Monocyte (primary cell): ENCODE measurements around a stretch of chr11.

- PRO-cap, 2 experiments = no peak in any of the 2 experiments
These were observed 27.8 kb downstream of the LDLRAD3 start for GRCh38 chr11:35971172-35972481.

DNA sequence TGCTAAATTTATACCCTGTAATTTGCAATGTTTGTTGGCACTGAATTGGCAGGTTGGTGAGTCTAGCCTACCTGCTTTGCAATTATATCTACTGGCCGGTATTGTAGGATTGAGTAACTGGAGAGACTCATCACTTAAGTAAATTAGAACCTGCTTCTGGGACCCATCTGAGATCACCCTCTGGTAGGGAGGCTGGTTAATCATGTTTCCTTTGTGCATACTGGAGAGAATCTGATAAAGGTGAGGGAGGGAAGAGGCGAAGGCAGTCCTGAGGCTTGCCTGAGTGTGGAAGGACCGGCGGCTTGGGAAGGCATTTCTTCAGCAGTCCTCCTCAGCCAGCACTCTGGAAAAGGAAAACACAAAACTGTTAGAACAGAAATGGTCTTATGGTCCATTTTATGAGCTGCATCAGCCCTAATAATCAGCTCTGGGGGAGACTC, 63.4 kb downstream of the LDLRAD3 start:
- PRO-cap, 2 experiments = no peak in any of the 2 experiments

GRCh38 chr11:36091637-36091822, 147.7 kb downstream of the LDLRAD3 start:
- PRO-cap, 2 experiments = no peak in any of the 2 experiments

GRCh38 chr11:36148625-36149219, 140.5 kb downstream of the COMMD9 start:
- PRO-cap, 2 experiments = no peak in any of the 2 experiments

- PRO-cap, 2 experiments = no peak in any of the 2 experiments
These were observed 76.4 kb downstream of the PRR5L start for GRCh38 chr11:36372544-36372843.

DNA sequence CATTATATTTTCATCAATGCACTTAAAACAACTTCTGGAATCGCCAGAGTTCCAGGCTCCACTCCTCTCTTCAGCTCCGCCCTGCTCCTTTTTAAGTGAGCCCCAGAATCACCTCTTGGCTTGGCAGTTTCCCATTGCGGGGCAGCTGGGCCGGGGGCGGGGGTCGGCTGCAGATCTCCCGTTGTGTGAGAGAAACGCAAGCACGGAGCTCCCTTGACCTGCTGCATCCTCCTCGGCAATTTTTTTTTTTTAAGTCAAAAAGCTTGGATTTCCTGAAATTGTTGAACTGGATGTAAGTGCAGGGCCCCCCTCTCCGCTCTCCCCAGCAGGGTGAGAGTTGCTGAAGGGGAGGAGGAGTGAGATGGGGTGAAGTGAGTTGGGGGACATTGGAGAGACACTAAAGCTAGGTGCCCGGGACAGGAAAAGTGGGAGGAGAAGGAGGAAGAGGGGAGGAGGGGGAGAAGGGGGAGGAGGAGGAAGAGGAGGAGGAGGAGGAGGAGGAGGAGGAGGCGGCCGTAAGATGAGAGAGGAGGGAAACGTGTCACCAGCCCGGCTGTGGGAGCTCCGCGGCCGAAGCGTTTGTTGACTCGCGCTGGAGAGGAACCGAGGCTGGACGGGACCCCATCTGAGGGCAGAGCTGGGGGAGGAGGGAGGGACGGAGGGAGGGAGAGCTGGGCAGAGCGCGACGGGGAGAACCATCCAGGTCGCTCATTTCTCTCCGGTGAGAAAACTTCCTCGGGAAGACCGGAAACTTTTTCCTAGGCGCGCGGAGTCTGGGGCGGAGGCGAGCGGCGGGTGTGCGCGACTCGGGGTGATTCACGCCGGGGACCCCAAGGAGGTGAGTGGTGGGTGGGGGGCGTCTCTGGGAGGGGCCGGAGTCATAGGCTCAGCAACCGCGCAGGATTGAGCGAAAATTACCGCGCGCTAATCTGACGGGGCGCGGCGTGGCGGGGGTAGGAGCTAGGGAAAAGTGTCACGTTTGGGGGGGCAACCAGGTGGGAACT, 80.1 kb downstream of the PRR5L start:
- PRO-cap, 2 experiments = peak in 1 of 2 experiments; most common plus-strand start position 585 of the sequence (in 1)

GRCh38 chr11:36384981-36385374, 88.9 kb downstream of the PRR5L start:
- PRO-cap, 2 experiments = no peak in any of the 2 experiments

DNA sequence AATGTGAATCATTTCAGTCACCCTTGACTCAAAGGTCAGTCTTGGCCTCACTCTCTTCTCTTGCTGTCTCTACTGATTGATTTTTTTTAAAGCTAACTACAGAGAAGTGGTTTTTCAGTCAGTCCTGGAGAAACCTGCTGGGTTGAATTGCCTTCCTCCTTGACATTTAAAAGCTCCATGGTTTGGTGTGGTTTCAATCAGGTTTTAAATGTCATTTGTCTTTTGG, 89.1 kb downstream of the TRAF6 start:
- PRO-cap, 2 experiments = peak in 2 of 2 experiments; most common plus-strand start position 117 of the sequence (in 1)

DNA sequence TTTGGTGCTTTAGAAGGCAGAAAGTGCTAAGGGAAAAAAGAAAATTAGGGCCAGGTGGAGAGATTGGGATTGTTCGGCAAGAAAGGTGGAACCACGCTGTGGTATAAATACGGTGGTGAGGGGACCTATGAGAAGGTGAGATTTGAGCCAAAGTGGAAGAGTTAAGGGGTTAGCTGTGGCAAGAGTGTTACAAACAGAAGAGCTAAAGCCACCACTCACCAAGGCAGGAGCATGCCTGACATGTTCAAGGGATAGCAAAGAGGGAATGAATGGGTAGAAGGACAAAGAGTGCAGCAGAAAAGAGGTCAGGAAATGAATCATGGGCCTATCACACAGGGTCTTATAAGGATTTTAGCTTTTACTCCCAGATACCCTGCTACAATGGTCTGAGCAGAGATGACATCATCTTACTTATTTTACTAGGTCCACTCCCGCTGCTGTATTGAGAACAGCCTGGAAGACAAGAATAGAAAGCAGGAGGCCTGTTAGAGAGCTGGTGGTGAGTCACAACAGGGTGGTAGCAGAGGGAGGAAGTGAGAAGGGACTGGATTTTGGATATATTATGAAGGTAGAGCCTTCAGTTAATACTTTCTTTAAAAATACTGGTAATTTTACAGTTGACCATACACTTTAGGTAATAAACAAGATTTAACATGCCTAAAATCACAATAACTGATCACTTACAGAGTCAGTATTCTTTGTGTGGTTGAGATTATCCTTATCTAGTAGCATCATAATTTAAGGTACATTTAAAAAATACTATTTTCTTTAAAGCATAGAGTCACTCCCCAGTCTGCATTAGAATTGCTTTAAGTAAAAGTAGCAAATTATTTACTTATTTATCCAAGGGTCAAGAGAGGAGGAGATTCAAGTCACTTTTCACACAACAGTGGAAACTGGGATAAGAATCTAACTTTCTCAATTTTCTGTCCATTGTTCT, 9.6 kb downstream of the TRAF6 start:
- PRO-cap, 2 experiments = no peak in any of the 2 experiments

- PRO-cap, 2 experiments = no peak in any of the 2 experiments
These were observed 2391.0 kb upstream of the RAG2 start for GRCh38 chr11:38989012-38989428.

- PRO-cap, 2 experiments = no peak in any of the 2 experiments
These were observed 405.4 kb downstream of the LRRC4C start for GRCh38 chr11:41054014-41054519.

DNA sequence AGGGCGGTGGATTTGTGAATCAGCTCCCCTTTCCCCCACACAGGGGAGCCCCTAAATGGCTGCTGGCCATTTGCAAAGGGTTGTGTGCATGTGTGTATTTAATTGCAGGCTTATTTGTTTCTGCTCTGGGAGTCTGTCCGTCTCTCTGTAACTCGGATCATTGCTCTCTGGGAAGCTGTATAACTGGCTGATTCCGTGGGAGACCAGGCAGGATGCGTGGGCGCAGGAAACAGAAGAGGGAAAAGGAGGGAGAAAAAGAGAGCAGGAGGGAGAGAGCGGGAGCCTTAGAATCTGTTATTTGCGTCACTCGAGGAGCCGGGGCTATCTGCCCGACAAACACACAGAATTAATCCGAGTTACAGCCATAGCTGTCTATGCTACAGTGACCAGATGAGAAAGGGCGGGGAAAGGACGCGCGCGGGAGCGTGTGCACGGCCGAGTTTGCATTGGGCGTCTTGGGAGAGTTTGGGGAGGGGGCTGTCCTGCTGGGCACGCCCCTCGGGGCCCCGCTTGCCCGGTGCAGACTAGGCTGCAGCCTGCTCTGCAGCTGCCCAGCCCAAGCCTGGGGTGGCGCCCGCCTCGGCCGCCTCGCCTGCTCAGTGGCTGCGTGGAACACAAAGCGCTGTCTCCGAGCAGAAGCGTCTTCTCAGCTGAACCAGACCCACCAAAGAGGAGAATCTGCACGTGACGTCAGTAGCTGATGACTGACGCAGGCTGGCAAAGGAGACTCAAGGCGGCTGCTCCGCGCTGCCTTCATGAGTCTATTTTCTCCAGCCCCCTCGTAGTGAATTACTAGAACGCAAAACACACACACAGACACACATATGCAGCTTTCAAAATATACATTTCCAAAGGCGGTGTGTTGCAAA, 105.3 kb upstream of the HSD17B12 start:
- PRO-cap, 2 experiments = no peak in any of the 2 experiments

GRCh38 chr11:43770184-43770517, 89.6 kb downstream of the HSD17B12 start:
- PRO-cap, 2 experiments = no peak in any of the 2 experiments

DNA sequence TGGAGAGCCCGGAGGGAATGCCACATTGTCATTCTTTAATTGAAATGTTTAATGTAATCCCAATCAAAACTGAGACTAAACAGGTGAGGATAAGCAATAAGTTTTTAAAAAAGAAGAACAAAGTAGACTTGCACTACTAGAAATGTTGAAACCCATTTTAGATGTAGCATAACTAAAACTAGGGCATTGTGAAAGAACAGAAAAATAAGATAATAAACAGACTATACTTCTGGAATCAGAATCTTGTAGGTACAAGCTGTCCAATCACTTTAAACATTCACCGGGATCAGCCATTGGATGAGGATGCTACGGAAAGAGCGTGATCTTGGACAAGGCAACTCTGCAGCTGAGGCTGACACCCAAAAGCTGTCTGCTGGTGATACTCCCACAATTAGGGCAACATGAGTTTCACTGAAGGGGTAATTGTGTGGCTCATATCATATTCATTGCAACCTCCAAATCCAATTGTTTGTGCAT, 86.3 kb upstream of the ALKBH3 start:
- PRO-cap, 2 experiments = peak in 1 of 2 experiments; most common plus-strand start position 219 of the sequence (in 1)

GRCh38 chr11:43921790-43922756, 20.4 kb upstream of the C11orf96 start:
- PRO-cap, 2 experiments = no peak in any of the 2 experiments

- PRO-cap, 2 experiments = no peak in any of the 2 experiments
These were observed 681 bp downstream of the C11orf96 start for GRCh38 chr11:43942864-43943772.

GRCh38 chr11:44084015-44084421, 11.5 kb upstream of the EXT2 start:
- PRO-cap, 2 experiments = no peak in any of the 2 experiments

DNA sequence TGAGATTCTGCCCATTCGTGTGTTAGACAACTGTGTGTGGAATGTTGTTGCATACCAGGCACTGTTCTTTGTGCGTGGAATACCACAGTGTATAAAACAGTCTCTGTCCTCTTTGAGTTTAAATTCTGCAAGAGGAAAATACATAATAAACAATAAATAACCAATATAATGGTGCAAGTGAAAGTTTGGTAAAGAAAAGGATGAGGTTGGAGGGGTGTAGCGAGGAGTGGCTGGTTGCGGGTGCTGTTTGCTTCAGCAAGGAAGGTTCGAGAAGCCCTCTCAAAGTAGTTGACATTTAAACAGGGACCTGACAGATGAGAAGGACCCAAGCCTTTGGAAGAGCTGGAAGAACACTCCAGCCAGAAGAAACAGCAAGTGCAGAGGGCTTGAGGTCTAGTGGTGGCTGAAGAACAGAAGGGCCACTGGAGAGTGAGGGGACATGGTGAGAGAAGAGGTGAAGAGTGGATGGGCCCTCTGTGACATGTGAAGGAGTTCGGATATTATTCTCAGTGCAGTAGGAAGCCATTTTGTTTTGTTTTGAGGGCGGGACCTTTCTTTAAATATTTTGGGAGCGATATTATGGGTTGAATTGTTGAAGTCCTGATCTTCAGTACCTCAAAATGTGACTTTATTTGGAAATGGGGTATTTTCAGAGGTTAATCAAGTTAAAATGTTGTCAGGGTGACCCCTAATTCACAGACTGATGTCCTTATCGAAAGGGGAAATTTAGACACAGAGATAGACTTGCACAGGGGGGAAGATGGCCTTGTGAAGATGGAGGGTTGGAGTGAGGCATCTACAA, 79.9 kb downstream of the ALX4 start:
- PRO-cap, 2 experiments = no peak in any of the 2 experiments

GRCh38 chr11:44269504-44270516, 40.1 kb downstream of the ALX4 start:
- PRO-cap, 2 experiments = no peak in any of the 2 experiments

GRCh38 chr11:44450521-44451085, 114.9 kb upstream of the CD82 start:
- PRO-cap, 2 experiments = no peak in any of the 2 experiments